Daoy (cell line): ENCODE measurements around a stretch of chr10.

DNA sequence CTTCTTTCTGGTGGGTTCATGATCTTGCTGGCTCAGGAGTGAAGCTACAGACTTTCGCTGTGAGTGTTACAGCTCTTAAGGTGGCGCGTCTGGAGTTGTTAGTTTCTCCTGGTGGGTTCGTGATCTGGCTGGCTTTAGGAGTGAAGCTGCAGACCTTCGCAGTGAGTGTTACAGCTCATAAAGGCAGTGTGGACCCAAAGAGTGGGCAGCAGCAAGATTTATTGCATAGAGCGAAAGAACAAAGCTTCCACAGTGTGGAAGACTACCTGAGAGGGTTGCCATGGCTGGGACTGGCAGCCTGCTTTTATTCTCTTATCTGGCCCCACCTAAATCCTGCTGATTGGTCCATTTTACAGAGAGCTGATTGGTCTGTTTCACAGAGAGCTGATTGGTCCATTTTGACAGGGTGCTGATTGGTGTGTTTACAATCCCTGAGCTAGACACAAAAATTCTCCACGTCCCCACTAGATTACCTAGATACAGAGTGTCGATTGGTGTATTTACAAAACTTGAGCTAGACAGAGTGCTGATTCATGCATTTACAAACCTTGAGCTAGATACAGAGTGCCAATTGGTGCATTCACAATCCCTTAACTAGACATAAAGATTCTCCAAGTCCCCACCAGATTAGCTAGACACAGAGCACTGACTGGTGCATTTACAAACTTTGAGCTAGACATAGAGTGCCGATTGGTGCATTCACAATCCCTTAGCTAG lies 129.6 kb downstream of the ZNF438 start:
- RAMPAGE, long total RNA: no peak

GRCh38 chr10:31000867-31001324 lies 30.8 kb downstream of the ZNF438 start:
- RAMPAGE, long total RNA: no peak

- RAMPAGE, long total RNA: no peak
Observed at GRCh38 chr10:31030085-31030857, 1.4 kb downstream of the ZNF438 start.

DNA sequence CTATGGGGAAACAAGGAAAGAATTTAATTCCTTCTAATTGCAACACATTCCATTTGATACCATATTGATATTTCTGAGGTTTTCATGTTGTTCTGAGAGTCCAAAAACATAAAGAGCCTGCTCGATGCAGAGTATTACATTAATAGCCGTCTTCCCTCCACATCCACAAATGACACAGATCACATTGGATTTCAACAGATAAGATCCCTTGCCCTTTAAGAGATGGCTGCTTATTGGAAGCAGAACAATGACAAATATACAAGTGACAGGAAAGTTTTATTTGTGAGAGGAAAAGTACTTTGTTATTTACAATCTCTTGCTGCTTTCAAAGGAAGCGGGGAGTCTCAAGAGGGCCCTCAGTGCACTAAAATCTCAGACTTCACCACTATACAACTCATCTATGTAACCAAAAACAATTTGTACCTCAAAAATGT lies 42.3 kb upstream of the ZNF438 start:
- RAMPAGE, long total RNA: no peak

DNA sequence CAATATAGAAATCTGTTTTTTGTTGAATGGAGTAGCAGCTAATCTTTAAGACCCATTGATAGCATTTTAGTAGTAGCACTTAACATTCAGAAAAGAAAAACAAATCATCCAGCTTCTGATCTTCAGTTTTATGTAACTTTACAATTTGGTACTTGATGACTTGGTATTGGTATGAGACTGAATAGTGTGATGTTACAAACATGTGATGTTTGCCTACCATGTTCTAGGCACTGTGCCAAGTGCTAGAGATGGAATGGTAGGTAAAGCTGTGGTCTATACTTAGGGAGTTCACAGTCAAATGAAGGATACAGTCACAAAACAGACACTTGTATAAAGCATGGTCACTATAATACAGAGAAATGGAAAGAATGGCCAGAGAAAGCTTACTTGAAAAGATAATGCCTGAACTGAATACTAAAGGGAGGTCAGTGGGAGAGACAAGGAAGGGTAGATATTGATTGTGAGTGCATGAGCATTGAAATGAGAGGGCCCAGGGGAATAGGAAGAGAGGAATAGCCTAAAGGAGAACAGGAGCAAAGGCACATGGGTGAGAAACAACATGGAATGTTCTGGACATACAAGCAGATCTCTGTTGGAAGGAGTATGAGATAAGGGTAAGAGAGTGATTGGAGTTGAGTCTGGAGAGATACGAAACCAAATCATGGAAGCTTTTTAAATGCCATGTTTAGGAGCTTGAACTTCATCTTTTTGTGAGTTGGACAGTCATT lies 21.5 kb downstream of the ZEB1 start:
- RAMPAGE, long total RNA: no peak

- RAMPAGE, long total RNA: no peak
Observed at GRCh38 chr10:31399453-31400022, 80.5 kb downstream of the ZEB1 start.

GRCh38 chr10:31582503-31583263 lies 263.7 kb downstream of the ZEB1 start:
- RAMPAGE, long total RNA: no peak

GRCh38 chr10:31701669-31702153 lies 226.9 kb downstream of the ARHGAP12 start:
- RAMPAGE, long total RNA: no peak

DNA sequence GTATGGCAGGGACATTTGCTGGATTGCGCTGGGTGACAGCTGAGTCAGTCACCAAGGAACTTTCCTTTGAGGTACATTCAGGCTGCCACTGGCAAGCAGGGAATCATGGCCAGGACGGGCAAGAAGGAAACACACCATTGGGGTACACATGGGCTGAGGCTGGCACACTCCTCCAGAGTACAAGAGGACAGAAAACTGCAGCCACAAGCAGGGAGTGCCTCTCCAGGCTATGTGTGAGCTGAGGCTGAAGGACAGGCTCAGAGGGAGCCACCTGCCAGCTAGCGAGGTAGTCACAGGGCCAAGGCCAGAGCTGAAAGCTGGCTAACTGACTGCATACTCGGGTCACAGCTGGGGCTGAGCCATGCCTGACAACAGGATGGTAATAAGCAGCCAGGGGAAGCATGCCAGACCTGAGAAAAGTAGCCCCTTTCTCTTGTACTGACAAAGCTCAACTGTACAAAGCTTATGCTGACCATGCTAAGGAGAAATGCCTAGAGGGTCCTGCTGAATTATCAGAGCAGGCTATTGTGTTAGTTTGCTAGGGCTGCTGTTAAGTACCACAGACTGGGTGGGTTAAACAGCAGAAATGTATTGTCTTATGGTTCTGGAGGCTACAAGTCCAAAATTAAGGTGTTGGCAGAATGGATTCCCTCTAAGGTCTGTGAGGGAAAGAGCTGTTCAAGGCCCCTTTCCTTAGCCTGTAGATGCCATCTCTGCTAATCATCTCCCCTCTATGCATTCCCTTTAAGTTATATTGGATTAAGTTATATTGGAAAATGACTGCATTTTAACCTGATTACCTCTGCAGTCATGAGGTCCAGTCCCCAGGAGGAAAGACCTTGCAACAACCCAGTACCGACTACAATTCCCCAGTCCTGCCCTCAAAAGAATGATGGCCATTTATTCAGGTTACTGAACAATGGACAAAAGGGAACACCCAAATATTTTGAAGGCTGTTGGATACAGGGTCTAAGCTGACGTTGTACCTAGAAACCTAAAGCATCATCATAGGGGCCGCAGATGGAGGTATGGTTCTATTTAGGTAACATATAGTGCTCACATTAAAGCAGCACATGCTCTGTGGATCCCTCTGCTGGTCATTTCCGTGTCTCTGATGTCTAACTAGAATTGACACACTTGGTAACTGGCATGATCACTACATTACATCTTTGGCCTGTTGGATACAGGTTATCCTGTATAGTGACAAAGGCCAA lies 51.7 kb downstream of the KIF5B start:
- RAMPAGE, long total RNA: no peak

DNA sequence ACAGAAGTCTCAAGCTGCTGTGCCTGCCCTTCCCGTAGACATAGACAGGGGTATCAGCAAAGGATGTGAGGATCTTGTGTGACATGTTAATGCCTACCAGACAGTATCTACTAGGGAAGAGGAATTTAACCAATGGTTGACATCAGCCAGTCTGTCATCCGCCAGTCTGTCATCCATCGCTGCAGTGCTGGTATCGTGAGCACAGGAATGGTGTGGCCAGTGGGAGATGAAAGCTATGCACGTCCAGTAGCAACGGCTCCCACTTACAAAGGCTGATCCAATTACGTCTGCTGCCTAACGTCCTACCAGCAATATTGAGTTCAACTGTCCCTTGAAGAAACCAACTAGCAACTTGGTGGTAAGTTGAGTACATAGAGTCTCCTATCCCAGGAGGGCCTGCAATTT lies 50.9 kb downstream of the KIF5B start:
- RAMPAGE, long total RNA: no peak

DNA sequence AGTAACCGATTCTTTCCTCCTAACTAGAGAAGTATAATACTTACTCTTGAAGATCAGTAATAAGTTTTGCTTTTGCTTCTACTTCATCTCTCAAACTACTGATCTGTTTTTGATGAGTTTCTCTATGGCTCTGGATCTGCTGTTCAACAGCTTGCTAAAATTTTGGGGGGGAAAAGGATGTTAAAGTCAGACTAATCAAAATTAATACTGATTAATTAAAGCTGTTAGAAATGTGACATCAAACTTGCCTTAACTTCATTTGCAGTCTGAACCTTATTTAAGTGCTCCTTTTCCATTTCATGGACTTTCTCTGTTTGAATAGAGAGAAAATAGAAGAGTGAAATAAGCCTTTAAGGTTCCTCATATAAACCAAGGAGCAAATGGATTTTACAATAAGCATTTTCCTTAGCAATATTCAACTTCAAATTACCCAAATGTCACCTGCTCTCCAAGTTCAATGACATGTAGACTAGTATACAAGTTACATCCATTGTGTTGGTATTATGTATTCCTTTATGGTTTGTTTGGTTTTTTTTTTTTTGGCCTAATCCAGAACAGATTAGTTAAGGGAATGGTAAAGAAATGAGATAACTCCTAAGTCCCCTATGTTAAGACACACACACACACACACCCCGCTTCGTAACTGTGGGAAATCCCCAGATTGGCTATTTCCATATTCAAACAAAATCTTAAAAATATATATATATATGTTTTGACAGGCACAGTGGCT lies 35.1 kb downstream of the KIF5B start:
- RAMPAGE, long total RNA: no peak

DNA sequence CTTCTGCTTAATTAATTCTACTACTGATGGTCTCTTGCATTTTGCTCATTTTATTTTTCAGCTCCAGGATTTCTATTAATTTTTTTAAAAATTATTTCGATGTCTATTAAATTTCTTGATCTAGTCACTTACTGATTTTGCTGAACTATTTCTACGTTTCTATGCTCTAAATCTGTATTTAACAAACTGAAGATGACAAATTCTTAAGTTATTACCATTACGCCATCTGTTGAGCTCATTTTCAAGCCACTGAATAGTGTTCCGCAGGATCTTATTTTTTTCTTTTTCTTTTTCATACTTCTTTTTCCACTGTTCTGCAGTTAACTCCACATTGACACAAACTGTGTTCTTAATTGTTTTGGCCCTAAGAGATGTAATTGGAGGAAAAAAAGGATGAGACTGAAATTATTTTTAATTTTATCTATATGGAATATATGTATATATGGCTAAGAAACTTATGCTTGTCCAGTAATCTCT lies 21.7 kb downstream of the KIF5B start:
- RAMPAGE, long total RNA: no peak

DNA sequence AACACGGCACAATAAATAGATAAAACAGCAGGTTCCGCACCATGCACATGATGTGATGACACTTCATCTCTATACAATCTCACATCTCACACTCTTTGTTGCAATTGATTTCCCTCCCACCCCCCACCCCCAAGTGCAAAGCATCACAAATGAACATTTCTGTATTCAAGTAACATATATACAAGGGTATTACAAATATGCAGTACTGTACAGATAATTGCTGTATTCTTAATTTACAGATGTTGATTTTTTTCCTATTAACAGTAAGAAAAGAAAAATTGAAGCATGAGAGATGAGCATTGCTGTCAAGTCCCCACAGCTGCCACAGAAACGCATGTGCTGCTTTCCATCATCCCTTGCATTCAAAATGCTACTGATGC lies 78.3 kb downstream of the EPC1 start:
- RAMPAGE, long total RNA: no peak

- RAMPAGE, long total RNA: no peak
Observed at GRCh38 chr10:32377442-32378109, 30.6 kb upstream of the EPC1 start.

DNA sequence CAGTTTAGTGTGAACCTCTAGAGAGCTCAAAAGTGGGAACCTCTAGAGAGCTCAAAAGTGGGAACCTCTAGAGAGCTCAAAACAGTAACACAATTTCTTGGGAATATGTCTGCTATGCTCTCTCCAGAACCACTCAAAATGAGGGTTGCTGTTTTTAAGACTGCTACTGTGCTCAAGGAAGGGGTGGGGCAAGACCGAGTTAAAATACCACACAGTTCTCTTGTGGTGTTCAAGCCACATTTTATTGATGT lies 13.3 kb downstream of the CCDC7 start:
- RAMPAGE, long total RNA: no peak

DNA sequence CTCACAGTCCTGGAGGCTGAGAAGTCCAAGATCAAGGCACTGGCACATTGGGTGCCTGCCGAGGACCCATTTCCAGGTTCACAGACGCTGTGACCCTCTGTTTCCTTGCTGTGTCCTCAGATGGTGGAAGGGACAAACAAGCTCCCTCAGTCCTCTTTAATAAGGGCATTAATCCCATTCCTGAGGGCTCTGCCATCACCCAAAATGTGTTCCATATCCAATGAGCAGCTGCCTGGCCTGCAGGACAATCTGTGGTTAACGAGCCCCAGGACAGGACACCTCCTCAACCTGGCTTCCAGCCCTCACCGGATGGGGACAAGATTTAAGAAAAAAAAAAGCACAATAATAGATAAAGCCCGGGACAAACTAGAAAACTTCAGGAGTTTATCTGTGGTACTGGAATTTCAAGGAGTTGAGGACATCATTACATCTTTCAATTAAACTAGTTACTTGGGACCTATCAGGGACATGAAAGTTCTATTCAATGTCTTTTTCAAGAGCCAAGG lies 67.4 kb downstream of the ITGB1 start:
- RAMPAGE, long total RNA: no peak

GRCh38 chr10:33248598-33249149 lies 85.8 kb downstream of the NRP1 start:
- RAMPAGE, long total RNA: no peak

DNA sequence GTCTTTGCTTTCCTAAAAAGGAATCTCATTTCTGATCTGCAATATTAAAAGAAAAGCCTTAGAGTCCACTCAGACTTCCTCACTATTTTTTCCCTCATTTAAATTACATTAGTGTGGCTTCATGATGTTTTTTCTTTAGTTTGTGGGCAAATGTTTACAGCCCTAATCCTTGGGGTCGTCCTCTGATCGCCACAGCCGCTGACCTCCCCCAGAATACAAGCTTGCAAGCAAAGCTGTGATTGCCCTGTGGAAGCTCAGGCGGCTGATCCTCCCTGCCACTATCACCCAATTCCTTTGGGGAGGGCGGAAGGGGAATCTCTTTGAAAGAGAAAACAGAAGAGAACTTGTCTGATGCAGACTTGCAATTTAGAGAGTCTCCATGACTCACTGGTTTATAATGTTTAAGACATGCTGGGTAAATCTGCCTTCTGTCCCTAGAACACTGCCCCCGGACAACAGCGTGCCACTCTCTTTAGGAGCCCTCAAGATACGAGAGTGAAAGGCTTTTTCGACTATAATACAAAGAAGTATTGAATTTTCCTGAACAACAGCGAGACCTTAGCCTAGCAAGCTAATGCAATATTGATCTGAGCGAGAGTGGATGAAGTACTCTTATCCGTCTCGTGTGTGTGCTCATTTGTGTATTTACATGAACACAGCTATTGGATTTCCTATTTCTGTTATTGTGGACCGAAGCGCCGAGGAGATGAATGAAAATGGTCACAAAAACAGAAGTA lies 75.5 kb downstream of the NRP1 start:
- RAMPAGE, long total RNA: no peak

DNA sequence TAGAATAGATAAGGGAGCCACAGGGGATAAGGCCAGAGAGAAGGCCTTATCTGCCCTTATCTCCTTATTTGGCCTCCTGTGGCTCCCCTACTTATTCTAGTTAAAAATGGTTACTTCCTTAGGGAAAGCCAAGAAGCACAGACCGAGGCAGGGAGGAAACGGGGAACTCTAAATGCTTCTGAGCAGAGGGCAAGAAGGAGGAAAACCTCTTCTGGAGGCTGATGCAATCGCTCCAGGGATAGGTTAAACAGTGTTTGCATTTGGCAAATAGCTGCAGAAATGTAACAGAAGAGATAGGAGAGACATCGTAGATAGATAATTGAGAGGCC lies 18.6 kb downstream of the NRP1 start:
- RAMPAGE, long total RNA: no peak

DNA sequence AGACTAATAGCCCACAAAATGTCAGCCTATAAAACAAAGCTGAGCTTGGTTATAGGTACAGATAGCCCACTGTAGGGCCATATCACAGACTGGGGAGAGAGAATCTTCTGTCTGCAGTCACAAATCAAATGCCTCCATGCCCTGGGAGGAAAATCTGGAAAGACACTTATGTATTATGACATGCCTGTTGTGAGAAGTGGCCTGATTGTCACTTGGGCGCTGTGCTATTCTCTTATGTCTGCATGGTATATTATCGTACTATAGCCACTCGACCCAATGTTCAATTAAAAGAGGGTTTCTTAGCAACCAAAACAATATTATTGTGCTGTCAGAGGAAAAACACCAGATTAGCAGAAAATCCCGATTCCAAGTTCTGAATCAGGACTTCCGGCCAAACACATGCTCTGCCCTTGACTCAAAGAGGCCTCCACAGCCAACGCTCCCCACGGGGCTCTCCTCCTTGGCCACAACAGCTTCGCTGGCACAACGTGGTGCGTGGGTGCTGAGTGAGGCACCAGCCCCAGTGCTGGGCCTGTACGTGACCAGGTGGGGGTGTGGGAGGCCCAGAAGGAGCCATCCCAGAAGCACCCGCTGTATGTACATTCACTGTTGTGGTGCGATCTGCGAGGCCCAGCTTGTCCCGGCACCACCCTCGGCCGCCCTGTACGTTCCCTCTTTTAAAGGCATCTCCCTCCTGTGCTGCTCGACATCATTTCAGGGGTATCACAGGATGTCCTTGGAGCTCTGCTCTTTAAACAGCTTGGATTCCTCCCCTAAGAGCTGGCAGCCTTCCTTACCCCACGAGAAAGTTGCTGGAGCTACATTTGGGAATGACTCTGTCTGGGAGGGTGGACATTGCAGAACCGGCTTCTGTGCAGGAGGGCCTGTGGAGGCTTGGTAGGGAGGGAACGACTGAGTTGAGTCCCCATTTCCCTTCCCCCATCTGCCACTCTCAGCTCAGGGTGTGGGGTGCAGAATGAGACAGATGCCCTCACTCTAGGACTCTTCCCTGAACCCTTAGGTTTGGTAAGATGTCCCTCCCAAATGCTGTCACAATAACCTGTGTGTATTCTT lies 736.2 kb downstream of the PARD3 start:
- RAMPAGE, long total RNA: no peak